Peritoneum (tissue), 1 donor: ENCODE results near the genes EFCAB3 and METTL2A.

DNA sequence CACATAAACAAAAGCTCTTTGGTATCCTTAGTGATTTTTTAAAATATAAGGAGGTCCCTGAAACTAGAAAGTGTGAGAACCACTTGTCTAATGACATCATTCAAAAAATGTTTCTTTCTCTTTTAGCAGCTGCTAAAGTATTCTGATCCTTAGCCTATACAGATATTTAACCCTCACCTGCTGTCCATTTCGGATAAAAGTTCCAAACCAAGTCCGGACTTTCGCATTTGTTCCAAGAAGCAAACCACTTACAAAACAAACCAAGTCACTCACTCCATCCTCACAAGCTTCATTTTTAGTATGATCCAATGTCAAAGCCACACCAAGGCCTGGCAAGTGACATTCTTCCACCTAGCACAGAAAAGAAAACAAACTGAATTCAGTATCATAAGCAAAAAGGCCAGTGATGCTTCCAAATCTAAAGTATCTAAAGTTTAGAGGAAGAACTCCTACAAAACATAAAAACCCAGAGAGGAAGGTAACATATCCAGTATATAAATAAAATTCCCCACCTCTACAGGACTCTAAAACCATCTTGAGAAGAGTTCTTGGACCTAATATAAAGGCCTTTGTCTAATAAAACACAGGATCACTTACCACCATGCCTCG is 16.3 kb downstream of the INTS2 start:
- PRO-cap: no peak

DNA sequence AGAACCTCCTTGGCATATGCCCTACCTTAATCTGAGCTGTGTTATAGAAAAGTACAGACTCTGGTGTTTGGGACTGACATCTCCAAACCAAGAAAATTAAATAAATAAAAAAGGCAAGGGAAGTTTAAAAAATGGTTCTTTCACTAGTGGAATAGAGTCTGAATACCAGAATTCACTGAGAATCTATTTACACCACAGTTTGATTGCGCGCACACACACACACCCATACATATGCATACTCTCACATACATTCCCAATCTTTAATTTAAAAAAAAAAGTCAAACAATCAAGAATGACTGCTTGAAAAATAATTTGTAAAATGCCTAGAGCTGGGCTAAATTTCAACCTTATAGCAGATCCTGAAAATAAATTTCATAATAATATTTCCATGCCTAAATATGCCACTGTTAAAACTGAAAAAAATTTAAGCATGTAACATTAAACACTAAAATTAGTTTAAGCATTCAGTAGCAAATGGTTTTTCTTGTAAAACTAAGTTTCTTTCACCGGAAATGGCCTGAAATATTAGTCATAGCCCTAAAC is 17.3 kb upstream of the INTS2 start:
- PRO-cap: no peak

DNA sequence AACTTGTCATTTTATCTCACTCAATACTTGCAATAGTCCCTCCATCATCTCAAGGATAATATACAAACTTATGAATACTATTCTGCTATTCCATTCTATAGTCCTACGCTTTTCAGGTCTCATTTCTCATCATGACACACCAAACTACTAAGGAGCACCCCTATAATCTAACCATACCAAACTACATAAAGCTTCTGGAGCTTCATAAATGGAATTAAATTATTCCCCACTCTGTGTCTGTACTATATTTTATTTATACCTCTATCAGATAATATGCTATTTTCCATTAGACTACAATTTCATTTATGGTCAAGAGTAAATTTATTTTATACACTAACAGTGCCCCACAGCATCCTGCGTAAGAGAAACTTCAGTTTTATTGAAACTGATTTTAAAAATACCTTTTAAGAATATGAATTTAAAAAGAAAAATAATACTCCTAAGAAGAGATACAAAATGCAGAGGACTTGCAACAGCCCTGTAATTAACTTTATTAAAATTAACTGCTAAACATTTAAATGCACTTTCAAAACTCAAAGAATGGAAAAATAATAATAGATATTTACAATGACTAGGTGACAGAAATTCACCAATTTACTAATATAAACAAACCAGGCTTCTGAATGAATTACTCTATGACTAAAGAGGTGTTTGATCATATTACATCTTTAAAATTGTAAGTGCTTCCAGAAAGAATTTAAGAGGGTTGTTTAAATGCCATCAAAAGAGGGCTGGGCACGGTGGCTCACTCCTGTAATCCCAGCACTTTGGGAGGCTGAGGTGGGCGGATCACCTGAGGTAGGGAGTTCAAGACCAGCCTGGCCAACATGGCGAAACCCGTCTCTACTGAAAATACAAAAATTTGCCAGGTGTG is 63.4 kb downstream of the MED13 start:
- PRO-cap: no peak

DNA sequence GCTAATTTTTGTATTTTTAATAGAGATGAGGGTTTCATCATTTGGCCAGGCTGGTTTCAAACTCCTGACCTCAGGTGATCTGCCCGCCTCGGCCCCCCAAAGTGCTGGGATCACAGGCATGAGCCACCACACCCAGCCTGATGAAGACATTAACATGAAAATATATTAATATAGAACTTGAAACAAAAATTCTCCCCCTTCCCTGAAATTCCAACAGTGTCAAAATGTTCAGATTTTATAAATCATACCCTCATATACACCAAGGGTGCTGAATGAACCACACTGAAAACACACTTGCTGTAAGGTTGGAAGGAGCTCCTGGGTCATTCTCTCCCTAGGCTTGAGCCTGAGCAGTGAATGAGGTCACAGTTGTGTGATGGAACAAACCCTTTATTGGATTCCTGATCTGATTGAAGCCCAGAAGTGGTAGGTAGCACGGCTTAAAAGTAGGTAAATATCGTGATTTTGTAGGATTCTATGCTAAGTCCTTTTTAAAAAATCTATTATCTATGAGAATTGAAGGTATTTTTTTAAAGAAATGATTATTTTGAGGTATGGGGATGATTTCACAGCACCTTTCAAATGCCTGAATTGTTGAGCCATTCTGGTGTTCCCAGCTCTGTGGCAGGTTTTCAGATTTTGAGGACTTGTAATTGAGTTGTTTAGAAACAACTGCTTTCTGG is at the start of gene EFCAB3:
Gene EFCAB3, plus strand, starts transcription at position 390 of the 683 bp plus-strand sequence.
- PRO-cap: no peak

DNA sequence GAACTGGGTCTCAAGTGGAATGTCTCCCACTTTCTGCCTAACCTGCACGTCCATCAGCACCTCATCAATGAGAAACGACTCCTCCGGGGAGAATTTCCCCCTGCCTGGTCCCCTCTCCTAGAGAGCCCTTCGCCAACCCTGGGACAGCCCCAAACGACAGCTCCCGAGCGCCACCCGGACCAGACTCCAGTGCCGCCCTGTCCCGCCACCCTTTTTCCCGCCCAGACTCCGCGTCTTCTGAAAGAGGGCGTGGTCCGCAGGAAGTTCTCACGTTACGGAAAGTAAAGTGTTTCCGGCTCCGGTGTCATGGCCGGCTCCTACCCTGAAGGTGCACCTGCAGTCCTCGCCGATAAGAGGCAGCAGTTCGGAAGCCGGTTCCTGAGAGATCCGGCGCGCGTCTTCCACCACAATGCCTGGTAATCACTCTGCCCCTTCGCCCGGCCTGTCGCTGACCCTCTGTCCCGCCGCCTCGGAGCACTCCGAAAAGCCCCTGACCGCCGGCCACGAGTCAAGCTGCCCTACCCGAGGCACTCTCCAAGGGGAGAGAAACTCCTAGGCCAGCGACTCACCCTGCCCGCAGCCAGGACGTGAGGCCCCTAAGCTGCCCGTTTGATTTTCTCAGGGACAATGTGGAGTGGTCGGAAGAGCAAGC is at the start of gene METTL2A:
Gene METTL2A, plus strand, starts transcription at position 301 of the 652 bp plus-strand sequence.
- PRO-cap: no peak

DNA sequence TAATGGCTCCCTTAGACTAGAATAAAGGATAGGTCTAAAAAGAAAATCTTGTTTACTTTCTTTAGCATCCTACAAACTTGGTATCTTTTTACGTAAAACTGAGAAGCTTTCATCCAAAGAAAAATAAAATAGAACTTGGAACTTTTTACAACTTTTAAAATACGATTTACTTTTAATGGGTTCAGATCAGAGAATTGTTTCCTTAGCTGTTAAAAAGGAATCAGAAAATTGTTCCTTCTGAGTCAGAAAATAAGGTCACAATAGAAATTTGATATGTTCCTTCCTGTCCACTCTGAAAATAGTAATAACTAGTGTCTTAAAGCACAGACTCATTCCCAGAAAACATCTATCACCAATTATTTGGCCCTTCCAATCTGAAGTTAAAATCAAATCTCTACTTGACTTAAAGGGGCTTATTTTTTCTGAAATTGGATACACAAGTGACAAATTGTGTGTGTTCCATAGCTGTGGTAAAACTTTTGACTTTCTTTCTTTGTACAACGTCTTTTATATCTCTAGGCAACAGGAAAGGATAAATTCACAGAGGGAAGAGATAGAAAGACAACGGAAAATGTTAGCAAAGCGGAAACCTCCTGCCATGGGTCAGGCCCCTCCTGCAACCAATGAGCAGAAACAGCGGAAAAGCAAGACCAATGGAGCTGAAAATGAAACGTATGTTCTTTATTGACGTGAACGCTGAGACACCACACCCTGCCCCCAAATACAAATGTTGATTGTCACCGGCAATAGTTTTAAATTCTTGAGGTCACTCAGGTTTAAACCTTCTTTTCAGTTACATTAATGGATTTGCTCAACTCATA is 54.6 kb upstream of the MRC2 start:
- PRO-cap: no peak

DNA sequence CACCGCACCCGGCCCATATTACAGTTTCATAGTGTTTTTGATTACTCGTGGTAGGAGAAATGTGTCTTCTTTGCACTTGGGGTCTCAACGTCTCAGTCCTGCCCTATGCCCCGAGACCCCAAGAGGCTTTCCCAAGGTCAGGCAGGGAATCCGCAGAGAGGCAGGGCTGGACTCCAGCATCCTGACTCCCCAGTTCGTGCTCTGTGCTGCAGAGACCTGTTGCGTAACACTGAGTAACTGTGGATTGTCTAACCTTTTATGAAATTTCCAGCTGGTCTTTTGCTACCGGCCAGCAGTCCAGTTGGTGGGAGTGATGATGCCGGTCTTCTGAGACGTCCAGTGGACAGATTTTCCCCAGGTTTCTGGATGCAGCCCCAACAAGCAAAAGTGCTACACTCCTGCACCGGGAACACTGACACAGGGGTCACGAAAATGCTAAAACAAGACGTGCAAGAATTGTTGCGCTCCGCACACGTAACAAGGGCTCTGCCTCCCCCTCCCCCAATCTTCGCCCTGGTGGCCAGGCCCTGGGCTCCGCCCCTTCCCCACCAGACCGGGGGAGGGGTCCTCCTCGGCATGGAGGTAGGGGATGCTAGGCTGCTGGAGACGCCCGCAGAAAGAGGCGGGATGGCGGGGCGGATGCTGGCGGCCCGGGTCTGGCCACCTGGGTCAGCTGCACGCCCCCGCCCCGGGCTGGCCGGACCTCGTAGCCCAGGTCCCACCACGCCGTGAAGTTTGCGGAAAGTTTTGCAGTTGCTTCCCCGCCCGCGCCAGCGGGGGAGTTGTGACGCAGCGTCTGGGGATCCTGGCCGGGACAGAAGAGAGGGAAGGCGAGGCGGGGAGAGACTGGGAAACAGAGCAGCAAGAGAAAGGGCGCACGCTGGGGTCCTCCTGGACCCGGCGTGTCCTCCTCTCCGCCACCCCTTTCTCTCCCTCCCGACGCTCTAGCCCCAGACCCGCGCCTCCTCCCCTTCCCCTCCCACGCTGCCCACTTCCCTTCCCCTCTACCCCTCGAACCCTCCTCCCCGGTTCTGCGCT is 576 bp upstream of the MRC2 start:
- PRO-cap: unidirectional peak, plus-strand start at position 817 of the sequence

DNA sequence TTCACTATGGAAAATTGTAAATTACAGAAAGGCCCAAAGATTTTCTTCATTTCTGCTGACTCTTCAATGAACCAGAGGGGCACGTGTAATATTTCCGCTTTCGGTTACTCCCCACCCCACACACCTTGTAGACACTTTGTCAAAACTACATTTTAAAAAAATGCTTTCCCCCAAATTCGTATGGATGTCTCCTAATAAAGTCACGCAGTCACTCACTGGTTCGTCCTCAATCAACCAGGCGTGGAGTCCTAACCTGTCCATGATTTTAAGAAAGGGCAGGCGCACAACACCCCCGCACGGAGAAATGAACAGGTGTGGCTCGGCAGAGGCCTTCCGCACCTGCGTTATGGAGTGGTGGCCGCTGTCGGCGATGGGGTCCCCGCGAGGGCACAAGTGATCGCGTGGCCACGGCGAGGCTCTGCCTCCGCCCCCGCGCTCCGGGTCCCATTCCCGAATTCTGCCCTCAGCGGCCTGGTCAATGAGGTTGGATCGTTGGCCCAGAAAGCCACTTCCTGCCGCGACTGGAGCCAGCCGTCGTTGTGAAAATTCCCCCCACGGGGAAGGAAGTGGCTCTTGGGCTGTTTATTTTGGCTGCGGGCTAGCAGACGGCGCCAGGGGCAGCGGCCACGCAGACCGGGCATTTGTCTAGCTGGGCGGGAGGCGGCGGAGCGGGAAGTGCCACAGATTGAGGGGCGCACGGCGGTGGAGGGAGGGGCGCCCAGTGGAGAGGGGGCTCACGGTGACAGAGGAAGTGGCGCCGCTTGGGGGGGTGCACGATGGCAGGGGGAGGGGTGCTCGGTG is 24.7 kb downstream of the MRC2 start:
- PRO-cap: no peak

DNA sequence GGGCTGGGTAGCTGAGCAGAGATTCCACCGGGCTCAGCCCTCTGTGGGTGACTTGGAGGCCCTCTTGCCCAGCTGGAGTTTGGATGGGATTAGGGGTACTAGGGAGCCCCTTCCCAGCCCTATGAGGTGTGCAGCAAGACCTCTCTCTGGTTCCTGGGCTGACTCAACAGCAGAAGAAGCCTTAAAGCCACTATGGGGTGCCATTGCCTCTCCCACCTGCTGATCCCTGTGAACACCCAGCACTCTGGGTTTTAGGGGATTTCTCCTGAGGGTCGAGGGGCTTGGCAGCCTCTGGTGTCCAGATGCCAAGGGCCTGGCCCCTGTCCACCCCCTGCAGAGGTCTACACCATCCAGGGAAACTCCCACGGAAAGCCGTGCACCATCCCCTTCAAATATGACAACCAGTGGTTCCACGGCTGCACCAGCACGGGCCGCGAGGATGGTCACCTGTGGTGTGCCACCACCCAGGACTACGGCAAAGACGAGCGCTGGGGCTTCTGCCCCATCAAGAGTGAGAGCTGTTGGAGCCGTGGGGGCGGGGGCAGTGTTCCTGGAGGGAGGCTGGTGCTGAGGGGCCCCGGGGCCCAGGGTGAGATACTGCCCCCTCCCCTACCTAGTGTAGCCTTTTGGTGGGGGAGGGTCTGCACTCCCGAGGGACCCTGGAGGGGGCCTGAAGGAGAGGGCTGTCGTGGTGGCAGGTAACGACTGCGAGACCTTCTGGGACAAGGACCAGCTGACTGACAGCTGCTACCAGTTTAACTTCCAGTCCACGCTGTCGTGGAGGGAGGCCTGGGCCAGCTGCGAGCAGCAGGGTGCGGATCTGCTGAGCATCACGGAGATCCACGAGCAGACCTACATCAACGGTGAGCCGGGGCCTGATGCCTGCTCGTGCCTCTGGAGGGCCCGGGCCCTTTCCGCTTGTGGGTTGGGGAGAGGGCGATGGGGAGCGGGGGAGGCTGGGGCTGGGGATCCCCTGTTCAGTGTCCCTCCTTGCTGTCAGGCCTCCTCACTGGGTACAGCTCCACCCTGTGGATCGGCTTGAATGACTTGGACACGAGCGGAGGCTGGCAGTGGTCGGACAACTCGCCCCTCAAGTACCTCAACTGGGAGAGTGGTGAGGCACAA is 38.6 kb downstream of the MRC2 start:
- PRO-cap: no peak

GRCh38 chr17:62681367-62681910 is 54.0 kb downstream of the MRC2 start:
- PRO-cap: no peak

DNA sequence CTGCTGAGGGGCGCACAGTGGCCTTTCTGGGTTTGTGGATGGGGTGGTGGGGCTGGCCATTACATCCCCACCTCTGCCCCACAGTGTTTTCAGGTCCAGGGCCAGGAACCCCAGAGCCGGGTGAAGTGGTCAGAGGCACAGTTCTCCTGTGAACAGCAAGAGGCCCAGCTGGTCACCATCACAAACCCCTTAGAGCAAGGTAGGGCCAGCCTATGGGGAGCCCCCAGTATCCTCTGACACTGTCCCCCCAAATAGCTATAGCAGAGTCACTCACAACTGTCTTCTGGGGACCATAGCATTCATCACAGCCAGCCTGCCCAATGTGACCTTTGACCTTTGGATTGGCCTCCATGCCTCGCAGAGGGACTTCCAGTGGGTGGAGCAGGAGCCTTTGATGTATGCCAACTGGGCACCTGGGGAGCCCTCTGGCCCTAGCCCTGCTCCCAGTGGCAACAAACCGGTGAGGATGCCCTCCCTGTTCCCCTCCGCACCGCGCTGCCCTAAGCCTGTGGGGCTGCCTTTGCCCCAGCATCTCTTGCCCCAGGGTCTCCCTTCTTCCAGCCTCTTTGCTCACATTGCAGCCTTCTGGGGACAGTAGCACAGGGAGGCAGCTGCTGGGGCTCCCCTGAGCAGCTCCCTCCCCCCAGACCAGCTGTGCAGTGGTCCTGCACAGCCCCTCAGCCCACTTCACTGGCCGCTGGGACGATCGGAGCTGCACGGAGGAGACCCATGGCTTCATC is 60.9 kb downstream of the MRC2 start:
- PRO-cap: no peak

GRCh38 chr17:63039056-63039744 is 73.2 kb downstream of the TANC2 start:
- PRO-cap: no peak

GRCh38 chr17:63447644-63448075 is 1.6 kb upstream of the CYB561 start:
- PRO-cap: no peak

GRCh38 chr17:63477912-63478149 is 970 bp downstream of the ACE start:
- PRO-cap: no peak

- PRO-cap: no peak
These were observed 29.8 kb downstream of the LIMD2 start for GRCh38 chr17:63670081-63670548.

DNA sequence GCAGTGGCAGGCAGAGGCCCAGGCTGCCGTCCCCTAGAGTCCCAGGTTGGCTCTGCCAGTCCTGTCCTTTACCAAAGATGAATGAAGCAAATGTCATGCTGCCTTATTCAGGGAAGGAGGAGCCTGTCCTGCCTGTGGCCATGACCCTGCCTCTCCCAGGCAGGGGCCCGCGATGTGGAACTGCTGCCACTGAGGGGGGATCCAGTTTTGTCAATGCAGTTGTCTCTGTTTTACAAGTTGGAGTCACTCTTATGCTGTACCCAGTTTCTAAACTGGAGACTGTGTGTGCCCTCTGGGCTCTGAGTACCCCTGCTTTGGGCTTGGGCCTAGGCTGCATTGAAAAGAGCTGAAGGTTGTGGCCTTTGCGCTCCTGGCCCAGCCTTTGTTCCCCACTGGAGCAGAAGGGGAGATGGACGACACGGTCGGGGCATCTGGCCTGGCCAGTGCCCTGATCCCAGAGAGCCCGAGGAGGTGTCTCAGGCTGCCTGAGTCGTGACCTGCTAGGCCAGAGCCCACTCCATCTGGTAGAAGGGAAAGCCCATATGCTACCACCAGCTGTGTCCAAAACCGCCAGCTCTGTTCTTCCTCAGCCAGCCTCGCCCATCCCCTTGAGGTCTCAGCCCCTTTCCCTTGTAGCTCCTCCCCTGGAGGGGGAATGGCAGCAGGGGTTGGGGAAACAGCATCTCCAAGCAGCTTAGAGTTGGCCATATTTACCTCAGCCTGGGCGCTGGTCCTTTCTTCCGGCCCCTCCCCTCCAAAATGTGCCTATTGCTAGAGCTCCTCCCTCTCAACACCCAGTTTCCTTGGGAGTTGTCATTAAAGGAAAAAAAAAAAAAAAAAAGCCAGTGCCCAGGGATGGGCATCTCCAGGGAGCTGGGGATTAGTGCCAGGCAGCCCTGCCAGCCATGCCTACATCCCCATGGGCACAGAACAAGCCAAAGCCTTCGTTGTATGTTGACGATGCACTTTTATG is 5.4 kb downstream of the LIMD2 start:
- PRO-cap: no peak

- PRO-cap: no peak
These were observed 1.3 kb downstream of the LIMD2 start for GRCh38 chr17:63698480-63699111.

GRCh38 chr17:63745524-63746311 is 4.1 kb upstream of the STRADA start:
- PRO-cap: no peak

GRCh38 chr17:63833463-63834250 is 6.2 kb upstream of the FTSJ3 start:
- PRO-cap: no peak

DNA sequence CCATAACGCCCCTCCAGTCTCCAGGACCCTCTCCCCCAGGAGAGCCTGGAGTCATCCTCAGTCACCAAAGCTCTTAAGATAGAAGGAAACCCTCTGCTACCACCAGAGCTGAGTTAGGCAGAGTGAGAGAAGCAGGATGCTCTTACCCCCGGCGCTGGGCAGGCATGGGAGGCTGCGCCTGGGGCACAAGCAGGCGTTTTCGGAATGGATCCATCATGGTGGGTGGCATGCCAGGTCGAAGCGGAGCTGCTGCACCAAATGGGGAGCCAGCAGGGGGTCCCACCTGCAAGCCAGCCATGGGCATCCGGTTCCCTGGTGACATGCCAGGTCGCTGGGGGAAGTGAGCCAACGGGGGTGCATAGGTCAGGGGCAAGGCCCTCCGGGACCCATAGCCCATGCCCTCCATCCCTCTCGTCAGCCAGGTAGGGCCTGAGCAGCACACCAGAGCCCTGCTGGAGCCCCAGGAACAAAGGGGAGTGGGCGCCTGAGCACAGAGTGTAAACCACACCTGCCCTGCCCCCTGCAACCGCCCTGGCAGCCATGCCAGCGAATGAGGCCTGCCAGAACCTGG is 5.1 kb downstream of the SMARCD2 start:
- PRO-cap: no peak